ENCODE data around the genes PHPT1, TRAF2, FBXW5 and STPG3.

DNA sequence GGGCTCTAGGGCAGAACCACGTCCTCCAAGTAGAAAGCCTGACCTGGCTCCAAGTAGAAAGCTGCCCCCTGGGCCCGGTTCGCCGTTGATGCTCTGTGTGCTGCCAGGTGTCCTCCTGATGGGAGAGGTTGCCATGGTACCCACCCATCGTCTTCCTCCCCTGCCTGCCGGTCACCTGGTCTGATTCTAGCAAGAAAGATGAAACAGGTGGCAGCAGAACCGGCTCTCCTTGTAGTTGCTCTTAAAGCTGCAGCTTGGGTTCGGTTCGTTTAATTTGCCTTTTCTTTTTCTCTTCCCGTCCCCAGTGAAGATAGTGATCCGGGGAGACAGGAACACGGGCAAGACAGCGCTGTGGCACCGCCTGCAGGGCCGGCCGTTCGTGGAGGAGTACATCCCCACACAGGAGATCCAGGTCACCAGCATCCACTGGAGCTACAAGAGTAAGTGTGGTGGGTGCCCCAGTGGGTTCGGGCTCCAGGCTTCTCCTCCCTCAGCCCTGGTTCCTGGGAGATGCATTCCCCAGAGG is 15.5 kb downstream of the RABL6 start:
- PRO-cap = no peak
- RAMPAGE, long total RNA, 4 experiments = no peak in any of the 4 experiments

DNA sequence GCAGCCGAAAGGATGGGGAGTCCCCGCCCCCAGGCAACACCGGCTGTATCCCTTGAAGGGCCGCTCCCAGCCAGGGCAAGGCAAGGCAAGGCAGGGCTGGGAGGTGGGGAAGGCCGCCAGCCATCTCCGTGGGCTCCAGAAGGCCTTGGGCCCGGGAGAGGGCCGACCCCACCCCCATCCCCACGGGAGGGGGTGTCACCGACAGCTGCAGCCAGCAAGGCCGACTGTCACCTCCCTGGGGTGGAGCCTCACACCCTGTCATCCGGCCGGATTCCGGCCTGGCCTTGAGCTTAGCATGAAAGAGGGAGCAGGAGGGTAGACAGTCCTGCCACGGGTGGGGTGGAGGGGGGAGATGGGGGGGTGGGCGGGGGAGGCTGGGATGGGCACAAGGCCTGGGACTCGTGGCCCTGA is 381 bp downstream of the AJM1 start:
- PRO-cap = no peak
- RAMPAGE, long total RNA, 4 experiments = no peak in any of the 4 experiments

- PRO-cap = bidirectional peak, plus-strand start at chr9:136849410, minus-strand start at chr9:136849212; bidirectional peak, plus-strand start at chr9:136849760, minus-strand start at chr9:136849543
- RAMPAGE, long total RNA, 4 experiments = start-site peak on the plus strand in 3 of 4 experiments, at chr9:136849403-136849433 at its widest, 191 to 1,756 reads per replicate
Measured at GRCh38 chr9:136849318-136849895, at the start of gene PHPT1. Gene PHPT1, plus strand, starts transcription at chr9:136849409.

DNA sequence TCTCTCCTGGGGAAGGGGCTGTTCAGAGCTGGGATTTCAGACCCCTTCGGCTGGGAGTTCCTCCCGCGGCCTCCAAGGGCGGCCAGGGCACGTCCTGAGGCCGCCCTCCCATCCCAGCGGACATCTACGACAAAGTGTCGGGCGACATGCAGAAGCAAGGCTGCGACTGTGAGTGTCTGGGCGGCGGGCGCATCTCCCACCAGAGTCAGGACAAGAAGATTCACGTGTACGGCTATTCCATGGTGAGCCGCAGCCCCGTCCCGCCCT is 620 bp downstream of the PHPT1 start:
- PRO-cap = no peak
- RAMPAGE, long total RNA, 4 experiments = no peak in any of the 4 experiments

- PRO-cap = no peak
- RAMPAGE, long total RNA, 4 experiments = no peak in any of the 4 experiments
Measured at GRCh38 chr9:136852661-136853863, 916 bp downstream of the MAMDC4 start.

DNA sequence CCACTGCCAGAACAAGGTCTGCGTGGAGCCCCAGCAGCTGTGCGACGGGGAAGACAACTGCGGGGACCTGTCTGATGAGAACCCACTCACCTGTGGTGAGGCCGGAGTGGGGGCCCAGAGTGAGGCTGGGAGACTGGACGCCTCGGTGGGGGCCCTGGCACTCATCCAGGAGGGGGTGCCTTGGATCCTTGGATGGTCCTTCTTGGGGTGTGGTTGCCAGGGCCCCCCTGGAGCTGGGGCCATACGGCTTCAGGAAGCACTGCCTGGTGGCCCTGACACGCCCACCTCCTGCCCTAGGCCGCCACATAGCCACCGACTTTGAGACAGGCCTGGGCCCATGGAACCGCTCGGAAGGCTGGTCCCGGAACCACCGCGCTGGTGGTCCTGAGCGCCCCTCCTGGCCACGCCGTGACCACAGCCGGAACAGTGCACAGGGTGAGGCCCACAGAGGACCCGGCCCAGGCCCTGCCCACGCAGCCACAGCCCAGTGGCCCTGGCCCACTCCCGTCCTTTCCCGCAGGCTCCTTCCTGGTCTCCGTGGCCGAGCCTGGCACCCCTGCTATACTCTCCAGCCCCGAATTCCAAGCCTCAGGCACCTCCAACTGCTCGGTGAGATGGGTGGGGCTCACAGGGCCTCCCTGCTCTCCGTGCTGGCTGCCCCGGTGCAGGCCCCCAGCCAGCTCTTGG is 2.2 kb downstream of the MAMDC4 start:
- PRO-cap = no peak
- RAMPAGE, long total RNA, 4 experiments = no peak in any of the 4 experiments

- PRO-cap = no peak
- RAMPAGE, long total RNA, 4 experiments = no peak in any of the 4 experiments
Measured at GRCh38 chr9:136864913-136865619, 1.0 kb downstream of the EDF1 start.

GRCh38 chr9:136885994-136886932 is at the start of gene TRAF2:
Gene TRAF2, plus strand, starts transcription at chr9:136886516.
- PRO-cap = bidirectional peak, plus-strand start at chr9:136886516, minus-strand start at chr9:136886254; unidirectional peak, plus-strand start at chr9:136886739
- RAMPAGE, long total RNA, 4 experiments = start-site peak on the plus strand in 2 of 4 experiments, at chr9:136886491-136886522 at its widest, 8 to 12 reads per replicate

GRCh38 chr9:136900821-136901426 is 14.6 kb downstream of the TRAF2 start:
- PRO-cap = no peak
- RAMPAGE, long total RNA, 4 experiments = no peak in any of the 4 experiments

GRCh38 chr9:136925544-136925892 is 19.0 kb downstream of the FBXW5 start:
- PRO-cap = no peak
- RAMPAGE, long total RNA, 4 experiments = no peak in any of the 4 experiments

GRCh38 chr9:136943748-136944286 is 721 bp downstream of the FBXW5 start:
- PRO-cap = bidirectional peak, plus-strand start at chr9:136944467, minus-strand start at chr9:136944237
- RAMPAGE, long total RNA, 4 experiments = no peak in any of the 4 experiments

DNA sequence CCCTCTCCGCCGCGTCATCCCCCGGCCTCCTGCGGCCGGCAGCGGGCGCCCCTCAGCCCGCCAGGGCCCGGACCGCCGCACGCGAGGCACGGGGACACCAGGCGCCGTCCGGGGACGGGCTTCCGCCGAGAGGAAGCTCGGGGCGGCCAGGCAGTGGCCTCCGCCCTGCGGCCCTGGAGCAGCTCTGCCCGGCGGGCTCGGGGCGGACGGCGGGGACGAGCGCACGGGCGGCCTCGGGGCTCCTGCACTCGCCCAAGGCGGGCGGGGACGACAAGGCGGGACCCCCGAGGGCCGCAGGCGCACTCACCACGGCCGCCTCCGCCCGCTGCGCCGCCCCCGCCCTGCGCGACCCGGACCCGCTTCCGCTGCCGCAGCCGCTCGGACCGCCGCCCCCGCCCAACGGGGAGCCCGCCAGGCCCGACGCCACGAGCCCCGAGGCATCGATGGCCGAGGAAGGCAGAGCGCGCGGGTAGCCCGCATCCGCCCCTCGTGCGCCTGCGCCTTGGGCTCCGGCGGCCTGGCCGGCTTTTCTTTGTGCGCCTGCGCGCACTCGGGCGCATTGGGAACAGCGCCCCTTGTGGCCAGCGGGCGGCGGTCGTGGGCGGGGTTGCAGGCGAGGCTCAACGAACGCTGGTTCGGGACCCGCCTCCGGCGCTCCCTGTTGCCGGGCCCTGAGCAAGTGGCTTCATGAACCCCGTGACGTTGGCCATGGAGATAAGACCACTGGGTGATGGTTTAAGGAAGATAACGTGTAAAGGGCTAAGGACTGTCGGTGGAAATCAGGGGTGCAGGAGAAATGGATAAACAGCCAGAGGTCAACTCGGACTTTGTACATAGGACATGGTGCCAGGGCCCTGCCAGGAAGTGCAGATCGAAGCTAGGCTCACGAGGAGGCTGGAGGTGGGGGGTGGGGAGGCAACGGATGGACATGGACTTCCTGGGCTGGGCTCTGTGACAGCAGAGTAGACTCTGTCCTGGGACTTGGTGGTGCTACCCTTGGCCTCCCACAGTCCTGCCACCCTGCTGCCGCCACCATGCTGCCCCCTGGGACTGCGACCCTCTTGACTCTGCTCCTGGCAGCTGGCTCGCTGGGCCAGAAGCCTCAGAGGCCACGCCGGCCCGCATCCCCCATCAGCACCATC is at the start of gene FBXW5:
Gene FBXW5, minus strand, starts transcription at position 452 of the 1,142 bp plus-strand sequence.
- PRO-cap = bidirectional peak, plus-strand start at position 181 of the sequence, minus-strand start outside the sequence; unidirectional peak, minus-strand start at position 269 of the sequence; unidirectional peak, minus-strand start at position 401 of the sequence
- RAMPAGE, long total RNA, 4 experiments = start-site peak on the minus strand in 4 of 4 experiments, centred at positions 336 to 347 of the sequence, 237 to 577 reads per replicate

DNA sequence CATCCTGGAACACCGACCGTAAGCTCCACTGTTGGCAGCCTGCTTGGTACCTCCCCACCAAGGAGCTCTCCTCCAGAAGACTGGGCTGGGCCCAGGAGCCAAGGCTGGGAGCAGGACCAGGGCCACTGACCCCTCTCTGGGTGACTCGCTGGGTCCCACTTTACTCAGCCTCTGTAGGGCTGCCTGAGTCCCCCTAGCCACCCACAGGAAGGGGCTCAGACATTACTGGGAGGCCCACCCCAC is 255 bp downstream of the CLIC3 start:
- PRO-cap = no peak
- RAMPAGE, long total RNA, 4 experiments = no peak in any of the 4 experiments

GRCh38 chr9:137069671-137070189 is 627 bp downstream of the SAPCD2 start:
- PRO-cap = no peak
- RAMPAGE, long total RNA, 4 experiments = no peak in any of the 4 experiments

GRCh38 chr9:137106522-137107101 is 7.9 kb downstream of the DPP7 start:
- PRO-cap = no peak
- RAMPAGE, long total RNA, 4 experiments = no peak in any of the 4 experiments

DNA sequence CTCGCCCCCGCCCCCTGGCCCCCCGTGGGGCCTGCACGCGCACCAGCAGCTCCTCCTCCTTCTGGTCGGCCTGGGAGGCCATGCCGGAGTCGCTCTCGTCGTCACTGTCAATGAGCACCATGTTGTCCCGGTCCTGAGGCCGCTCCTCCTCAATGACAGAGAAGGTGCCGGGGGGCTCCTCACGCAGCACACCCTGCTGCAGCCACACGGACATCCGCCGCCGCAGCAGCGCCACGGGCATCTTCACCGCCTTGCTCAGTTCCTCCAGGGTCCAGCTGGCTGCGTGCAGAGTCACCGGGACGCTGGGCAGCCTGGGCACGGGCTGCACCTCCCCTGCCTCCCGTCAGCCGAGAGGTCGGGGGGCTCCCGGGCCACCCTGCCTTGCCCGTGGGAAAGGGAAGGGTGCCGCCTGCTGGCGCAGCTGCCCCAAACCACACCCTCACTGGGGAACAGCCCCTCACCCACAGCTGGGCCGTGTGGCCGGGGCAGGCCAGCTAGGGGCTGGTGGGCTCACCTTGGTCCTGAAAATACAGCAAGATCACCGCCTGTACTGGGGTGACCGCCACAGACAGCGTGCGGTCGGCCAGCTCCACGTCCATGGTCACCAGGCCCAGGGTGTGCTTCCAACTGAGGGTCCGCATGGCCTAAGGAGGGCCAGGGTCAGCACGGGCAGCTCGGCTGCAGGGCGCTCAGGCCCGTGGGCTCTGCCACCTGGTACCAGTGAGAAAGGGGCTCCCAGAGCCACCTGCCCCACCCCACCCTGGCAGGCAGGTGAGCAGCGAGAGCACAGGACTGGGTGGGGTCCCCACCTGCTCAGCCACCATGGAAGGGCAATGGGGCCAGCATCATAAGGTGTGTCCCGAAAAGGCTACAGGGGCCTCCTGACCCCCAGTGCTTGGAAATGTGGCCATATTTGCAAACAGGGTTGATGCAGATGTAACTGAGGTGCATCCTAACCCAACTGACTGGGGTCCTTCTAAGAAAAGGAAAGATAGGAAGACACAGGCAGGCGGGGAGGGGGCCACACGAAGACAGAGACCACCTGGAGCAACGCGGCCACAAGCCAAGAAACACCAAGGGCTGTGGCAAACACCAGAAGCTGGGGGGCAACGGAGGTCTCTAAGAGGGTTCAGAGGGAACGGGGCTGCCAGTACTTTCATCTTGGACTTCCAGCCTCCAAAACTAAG is 3.7 kb upstream of the TMEM210 start:
- PRO-cap = no peak
- RAMPAGE, long total RNA, 4 experiments = no peak in any of the 4 experiments

DNA sequence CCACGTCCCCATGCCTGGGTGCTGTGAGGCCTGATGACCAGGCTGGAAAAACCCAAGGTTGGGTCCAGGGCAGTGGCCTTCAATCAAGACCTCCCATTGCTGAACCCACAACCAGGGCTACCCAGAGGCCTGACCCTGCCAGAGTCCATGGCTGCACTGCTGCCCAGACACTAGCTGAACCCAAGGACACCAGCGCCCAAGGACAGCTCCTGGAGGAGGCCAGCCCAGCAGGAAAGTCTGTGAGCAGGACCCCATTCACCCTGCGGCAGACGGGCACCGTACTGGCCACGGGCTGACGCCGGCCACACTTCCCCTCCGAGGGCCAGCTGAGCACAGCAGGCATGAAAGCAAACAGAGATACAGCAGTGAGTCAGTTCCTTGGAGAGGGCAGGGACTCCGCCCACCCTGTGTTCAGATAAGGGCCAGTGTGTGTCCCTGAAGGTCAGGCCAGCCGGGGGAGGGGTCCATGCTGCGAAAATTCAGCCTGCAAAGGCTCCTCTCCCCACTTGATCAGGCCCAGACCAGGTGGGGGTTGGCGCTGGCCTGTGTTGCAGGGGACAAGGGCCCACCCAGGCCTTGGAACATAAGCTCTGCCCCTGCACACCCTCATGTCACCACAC is 1.5 kb downstream of the ENSG00000284976 start:
- PRO-cap = no peak
- RAMPAGE, long total RNA, 4 experiments = no peak in any of the 4 experiments

- PRO-cap = no peak
- RAMPAGE, long total RNA, 4 experiments = no peak in any of the 4 experiments
Measured at GRCh38 chr9:137232401-137232994, 1.8 kb downstream of the SLC34A3 start.

- PRO-cap = no peak
- RAMPAGE, long total RNA, 4 experiments = no peak in any of the 4 experiments
Measured at GRCh38 chr9:137234886-137235602, 4.3 kb downstream of the SLC34A3 start.

DNA sequence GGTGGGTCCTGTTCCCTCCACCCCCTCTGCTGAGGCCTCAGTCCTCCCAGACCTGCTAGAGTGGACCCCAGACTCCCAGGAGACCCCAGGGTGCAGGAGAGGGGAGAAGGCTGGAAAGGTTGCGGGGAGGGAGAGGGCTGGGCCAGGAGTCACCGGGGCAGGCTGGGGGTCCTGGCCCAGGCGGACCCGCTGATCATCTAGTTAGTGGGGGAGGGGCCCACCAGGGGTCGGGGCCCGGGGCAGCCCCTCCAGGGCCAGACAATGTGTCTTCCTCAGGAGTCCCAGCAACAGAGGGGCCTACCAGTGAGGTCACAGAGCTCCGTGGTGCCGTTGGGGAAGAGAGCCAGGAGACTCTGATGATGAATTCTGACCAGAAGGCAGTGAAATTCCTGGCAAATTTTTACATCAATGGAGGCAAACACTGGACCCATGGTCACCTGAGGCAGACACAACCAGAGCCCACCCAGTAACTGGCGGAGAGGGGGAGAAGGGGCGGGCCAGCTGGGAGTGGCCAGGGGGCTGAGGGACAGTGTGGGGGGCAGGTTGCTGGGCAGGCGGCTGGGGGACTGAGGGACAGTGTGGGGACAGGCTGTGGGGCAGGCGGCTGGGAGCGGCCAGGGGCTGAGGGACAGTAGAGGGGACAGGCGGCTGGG is at the start of gene STPG3:
Gene STPG3, plus strand, starts transcription at position 356 of the 653 bp plus-strand sequence.
- PRO-cap = no peak
- RAMPAGE, long total RNA, 4 experiments = no peak in any of the 4 experiments